ENCODE data around the genes PDCD11 and SH3PXD2A.

- PRO-cap, 2 experiments, result peak in 2 of 2 experiments; most common plus-strand start chr10:103396679 (in 1); most common minus-strand start chr10:103396453 (in 1)
These were observed at the start of gene PDCD11 for GRCh38 chr10:103396346-103396941. TSS of gene PDCD11 (plus strand) at chr10:103396626.

GRCh38 chr10:103473291-103473798 is 5.7 kb downstream of the CALHM3 start:
- PRO-cap, 2 experiments, result no peak in any of the 2 experiments

DNA sequence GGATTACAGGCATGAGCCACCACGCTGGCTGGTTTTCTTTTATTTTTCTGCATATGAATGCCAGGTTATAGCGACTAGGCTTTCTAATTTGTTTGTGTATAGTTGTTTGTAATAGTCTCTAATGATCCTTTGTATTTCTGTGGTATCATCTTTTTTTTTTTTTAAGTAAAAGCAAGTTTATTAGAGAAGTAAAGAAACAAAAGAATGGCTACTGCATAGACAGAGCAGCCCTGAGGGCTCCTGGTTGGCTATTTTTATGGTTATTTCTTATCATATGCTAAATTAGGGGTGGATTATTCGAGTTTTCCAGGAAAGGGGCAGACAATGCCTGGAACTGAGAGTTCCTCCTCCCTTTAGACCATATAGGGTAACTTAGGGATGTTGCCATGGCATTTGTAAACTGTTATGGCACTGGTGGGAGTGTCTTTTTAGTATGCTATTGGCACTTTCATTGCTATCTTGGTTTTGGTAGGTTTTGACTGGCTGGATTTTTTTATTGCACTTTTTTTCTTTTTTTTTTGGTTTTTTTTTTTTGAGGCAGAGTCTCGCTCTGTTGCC is 33.4 kb downstream of the NEURL1 start:
- PRO-cap, 2 experiments, result no peak in any of the 2 experiments

DNA sequence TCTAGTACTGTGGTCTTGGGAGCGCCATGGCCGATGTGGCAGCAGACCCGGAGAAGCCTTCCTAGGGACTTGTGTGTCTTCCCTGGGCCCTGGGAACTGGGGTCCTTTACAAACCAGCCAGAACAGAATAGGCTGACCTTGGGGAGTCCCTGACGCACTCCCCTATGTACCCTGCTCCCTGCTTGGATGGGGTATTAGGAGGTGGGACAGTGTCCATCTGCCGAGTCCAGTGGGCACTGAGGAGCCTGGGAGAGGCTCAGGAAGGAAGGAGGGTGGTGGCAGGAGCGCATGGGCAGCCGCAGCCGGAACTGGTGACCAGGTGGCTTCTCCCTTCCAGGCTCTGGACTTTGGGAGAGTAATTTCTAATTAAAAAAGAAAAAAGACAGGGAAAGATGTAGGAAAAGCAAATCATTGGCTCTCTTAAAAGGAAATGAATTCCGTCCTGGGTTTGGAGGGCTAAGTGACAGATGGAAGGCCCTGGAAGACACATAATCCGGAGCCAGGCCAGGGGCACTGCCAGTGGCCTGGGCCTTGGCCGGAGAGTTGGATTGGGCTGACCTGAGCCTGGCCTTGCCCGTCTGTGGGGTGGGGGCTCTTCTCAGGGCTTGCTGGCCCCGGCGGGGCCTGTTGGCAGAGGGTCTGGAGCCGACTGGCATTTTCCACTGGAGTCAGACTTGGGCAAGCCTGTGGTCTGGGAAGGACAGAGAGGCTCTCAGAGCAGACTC is 62.9 kb downstream of the NEURL1 start:
- PRO-cap, 2 experiments, result no peak in any of the 2 experiments

GRCh38 chr10:103604144-103604556 is 110.6 kb downstream of the NEURL1 start:
- PRO-cap, 2 experiments, result no peak in any of the 2 experiments

GRCh38 chr10:103663469-103664155 is 170.1 kb downstream of the NEURL1 start:
- PRO-cap, 2 experiments, result no peak in any of the 2 experiments

DNA sequence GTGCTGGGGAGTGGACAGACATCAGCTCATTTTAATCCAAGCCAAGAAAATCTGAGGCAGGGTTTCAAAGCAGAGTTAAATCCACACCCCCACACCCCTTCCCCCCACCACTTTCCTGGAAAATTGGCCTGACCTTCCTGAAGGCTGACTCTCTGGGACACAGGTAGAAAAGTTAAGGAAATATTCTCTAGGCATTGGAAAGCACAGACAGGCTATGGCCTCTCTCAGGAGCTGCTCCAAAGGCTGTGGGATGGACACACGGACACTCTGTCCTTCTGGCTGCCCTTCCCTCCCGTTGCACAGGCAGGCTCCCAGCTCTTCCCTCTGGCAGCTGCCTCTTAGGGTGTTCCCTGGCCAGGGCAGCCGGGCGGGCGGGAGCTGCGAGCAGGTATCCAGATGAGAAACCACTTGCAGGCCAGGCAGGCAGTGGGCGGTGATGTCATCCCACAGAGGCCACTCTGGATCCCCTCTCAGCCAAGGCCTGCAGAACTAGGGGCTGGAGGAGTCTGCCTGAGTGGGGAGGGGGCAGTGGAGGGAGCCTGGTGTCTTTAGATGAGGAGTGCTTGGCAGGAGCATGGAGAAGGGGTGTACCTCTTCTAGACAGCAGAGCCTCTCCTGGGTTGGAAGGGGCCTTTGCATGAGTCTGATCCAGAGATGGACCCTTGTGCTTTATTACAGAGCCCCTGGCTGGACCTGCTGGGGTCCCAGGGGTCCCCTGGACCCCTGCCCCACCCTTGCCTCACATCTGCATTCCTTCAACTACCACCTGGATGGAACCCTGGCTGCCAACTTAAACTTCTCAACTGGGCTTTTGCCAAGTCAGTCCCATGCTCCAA is 172.0 kb downstream of the NEURL1 start:
- PRO-cap, 2 experiments, result no peak in any of the 2 experiments

GRCh38 chr10:103715277-103715896 is 140.0 kb downstream of the SH3PXD2A start:
- PRO-cap, 2 experiments, result no peak in any of the 2 experiments

DNA sequence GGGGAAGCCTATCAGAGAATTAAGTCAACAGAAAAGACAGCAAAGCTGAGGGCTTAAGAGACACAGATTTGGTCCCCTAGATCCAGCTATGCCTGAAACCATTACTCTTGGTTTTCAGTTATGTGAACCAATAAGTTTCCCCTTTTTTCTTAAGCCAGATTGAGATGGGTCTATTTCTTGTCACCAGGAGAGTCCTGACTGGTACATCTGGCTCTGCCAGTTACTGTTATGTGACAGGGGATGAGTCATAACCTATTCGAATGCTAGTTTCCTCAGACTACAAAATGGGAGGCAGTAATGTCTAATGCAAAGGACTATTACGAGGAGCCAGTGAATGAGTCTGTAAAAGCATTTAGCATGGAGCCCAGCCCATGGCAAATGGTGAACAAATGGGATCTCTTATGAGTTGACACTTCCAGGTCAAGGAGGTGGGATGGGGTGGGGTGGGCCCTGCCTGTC is 110.2 kb downstream of the SH3PXD2A start:
- PRO-cap, 2 experiments, result peak in 1 of 2 experiments; most common minus-strand start position 200 of the sequence (in 1)

GRCh38 chr10:103751753-103751994 is 103.7 kb downstream of the SH3PXD2A start:
- PRO-cap, 2 experiments, result no peak in any of the 2 experiments

DNA sequence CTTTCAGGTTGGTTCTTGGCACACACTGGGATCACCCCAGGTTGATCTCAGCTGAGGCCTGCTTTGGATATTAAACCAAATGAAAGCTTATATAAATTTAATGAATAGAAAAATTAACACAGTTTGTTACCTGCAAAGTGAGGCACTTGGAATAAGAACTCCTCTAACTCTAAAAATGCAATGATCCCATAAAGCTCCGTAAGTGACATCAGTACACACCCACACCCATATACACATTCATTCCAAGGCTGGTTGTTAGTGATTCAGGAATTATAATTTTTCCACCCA is 61.6 kb downstream of the SH3PXD2A start:
- PRO-cap, 2 experiments, result no peak in any of the 2 experiments

DNA sequence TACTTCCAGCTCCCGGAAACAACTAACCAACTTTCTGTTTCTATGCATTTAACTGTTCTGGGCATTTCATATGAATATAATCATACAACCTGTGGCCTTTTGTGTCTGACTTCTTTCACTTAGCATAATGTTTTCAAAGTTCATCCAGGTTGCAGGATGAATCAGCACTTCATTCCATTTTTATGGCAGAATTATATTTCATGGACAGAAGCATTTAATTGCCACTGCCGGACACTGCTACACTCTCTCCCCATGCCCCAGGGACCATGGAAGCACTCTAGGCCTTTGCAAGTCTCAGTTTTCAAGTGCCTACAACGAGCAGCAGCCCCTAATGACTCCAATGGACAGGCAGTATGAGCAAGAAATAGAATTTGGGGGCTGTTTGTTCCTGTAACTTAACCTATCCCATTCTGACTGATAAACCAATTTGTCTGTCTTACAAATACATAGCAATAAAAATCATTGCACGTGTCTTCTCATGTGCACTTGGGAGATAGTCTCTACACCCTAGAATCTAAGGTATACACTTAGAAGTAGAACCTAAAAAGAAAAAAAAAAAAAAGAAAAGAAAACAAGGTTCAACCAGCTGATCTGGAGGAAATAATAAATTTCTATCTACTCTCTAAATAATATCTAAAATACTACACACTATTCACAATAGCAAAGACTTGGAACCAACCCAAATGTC is 23.4 kb downstream of the SH3PXD2A start:
- PRO-cap, 2 experiments, result no peak in any of the 2 experiments

GRCh38 chr10:103845542-103846334 is 9.6 kb downstream of the SH3PXD2A start:
- PRO-cap, 2 experiments, result no peak in any of the 2 experiments

DNA sequence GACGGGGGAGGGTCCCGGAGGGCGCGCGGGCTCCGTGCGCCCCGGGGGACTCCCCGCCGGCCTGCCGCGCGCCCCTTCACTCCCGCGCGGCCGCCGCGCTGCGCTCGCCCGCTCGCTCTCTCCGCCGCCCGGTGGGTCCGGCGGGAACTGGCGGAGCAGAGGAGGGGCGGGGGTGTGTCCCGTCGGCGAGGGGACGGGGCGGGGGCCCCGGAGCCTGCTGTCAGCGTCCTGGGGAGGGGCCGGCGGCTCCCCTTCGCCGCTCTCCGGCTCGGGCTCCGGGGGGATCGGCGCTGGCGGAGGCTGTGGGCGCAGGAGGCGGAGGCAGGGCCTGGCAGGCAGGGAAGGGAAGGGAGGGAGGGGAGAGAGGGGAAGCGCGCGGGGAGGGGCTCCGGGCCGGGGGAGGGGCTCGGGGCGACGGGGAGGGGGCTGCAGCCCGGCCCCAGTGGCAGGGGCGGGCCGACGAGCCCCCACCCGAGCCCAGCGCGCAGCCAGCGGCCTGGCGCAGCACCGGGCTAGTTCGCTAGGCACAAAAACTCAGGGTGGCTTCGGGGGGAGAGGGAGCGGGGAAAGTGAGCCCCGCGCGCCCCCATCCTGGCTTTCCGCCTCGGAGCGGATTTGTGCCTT is at the start of gene SH3PXD2A:
Gene SH3PXD2A, minus strand, starts transcription at position 149 of the 624 bp plus-strand sequence.
- PRO-cap, 2 experiments, result peak in 2 of 2 experiments; most common plus-strand start position 220 of the sequence (in 2); most common minus-strand start position 133 of the sequence (in 2)

DNA sequence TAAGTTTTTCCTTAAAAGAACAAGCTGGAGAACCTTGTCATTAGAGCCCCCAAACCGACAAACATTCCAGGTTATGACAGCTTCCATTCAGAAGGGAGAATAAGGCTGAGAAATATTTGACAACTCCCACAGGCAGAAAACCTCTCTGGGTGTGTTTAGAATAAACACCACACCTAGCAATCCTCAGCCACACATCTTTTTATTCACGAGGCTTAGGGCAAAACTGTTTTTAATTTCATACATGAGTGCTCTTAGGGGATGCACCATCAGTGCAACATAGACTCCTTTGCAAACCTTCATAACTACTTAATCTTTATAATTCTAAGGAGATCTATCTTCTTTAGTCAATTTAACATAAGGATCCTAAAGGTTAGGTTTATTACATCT is 24.1 kb downstream of the STN1 start:
- PRO-cap, 2 experiments, result no peak in any of the 2 experiments

GRCh38 chr10:104221848-104222156 is 10.4 kb downstream of the CFAP43 start:
- PRO-cap, 2 experiments, result no peak in any of the 2 experiments

DNA sequence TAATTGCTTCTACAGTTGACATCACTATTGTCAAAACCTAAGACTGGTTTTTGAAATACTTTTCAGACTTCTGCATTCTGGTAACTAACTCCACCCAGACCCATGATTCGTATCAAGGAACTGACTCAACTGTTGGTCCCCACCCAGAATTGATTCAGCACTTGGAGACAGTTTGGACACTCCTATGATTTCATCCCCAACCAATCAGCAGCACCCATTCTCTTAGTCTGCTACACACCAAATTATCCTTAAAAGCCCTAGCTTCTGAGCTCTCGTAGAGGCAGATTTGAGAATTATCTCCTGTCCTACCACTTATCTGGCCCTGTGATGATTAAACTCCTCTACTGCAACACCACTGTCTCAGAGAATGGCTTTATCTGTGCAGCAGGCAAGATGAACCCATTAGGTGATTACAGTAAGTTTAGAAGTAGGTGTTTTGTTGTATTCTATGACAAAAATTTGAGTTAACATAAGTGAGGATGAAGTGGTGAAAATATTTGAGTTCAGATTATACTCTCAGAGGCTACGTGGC is 7.7 kb upstream of the GSTO1 start:
- PRO-cap, 2 experiments, result no peak in any of the 2 experiments

DNA sequence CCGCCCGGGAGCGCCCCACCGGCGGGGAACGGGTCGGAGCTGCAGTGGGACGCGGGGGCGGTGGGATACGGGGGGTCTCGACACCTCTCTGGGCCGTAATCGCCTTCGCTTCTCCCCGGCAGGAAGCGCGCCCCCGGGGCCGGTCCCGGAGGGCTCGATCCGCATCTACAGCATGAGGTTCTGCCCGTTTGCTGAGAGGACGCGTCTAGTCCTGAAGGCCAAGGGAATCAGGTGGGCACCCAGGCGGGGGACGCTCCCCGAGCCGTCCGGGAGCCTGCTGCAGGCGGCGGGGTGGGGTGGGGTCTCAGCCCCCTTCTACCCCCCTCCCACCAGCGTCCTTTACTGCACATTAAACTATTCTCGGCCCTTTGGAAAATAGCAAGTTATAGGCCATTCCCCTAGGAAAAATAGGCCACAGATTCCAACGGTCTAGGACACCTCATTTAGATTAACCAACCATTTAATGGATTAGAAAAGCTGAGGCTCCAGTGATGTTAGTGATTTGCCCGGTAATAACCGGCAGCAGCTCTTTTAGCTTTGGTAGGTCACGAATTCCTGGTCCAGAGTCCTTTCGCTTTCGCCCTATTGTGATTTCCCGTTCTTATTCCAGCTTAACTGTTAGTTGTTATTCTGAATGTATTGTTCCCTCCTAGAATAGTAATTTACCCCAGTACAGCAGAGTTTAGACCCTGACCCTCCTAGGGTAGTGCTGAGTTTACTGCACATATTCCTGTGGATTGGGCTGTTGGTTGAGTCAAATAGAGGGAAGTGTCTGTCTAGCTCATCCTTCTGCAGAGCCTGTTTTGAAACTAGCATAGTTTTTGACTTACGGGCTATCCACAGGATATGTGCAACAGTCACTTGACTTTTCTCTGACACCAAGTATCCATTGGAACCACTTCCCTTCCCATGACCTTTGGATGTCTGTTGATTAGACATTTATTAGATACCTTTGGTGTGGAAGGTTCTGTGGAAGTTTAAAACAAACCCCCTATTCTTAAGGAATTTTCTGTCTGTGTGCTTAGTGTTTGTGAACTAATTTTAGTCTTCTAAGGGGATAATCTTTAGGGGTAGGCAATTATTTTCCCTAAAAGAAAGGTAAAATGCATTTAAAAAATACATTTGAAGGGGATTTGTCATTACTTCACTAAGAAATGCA is 728 bp downstream of the GSTO1 start:
- PRO-cap, 2 experiments, result peak in 2 of 2 experiments; most common minus-strand start position 800 of the sequence (in 2)

GRCh38 chr10:104312771-104313183 is 25.5 kb downstream of the ITPRIP start:
- PRO-cap, 2 experiments, result no peak in any of the 2 experiments

DNA sequence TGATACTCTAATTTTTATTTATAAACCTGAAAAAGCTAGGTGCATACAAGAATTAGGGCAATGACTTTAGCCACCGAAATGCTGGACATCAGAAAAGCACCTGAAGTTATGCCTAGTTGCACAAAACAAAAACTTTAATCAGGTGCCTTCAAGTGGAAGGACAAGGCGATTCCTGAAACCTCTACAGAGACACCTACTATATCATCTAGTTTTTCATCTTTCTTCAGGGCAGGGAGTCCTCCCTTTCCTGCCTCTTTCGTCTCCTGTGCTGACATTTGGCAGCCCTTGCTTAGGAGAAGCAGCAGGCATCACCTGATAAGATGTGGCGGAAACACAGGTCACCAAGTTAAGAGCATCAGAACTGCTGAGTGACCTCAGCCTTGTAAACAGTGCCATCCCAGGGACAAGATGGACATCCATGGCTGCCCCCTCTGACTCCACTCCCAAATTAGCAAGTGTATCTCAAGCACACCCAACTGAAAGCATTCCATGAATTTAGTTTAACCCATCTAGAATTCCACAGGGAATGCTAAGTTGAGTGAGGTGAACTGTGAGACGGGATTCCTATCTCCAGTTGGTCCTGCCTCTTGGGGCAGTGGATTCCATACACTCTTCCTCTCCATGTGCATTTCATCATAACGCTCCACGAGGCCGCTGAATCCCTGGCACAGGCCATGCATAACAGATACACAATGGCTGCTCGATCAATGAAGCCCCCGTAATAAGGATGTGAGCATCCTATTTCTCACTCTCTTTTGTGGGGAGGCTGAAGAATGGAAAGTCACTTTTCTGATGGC is 5.8 kb downstream of the ITPRIP start:
- PRO-cap, 2 experiments, result no peak in any of the 2 experiments